SK-N-DZ (cell line): Measurements from ENCODE around the gene BAIAP2.

GRCh38 chr17:79844761-79845580 lies 5.7 kb upstream of the CBX4 start:
RAMPAGE:
- cytosol, long total RNA: no peak
- nucleus, long total RNA: no peak

GRCh38 chr17:79947426-79948046 lies 88.1 kb downstream of the TBC1D16 start:
RAMPAGE:
- cytosol, long total RNA: no peak
- nucleus, long total RNA: no peak

DNA sequence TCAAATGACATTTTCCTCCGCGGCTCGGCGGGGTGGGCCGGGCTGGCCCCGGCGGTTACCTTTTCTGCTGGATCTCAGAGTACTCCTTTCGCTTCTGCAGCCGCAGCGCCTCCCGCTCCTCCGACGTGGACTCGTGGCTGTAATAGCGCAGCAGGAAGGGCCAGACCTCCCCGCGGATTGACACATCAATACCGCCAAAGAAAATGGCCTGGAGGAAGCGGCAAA lies 86.1 kb downstream of the TBC1D16 start:
RAMPAGE:
- cytosol, long total RNA: no peak
- nucleus, long total RNA: no peak

DNA sequence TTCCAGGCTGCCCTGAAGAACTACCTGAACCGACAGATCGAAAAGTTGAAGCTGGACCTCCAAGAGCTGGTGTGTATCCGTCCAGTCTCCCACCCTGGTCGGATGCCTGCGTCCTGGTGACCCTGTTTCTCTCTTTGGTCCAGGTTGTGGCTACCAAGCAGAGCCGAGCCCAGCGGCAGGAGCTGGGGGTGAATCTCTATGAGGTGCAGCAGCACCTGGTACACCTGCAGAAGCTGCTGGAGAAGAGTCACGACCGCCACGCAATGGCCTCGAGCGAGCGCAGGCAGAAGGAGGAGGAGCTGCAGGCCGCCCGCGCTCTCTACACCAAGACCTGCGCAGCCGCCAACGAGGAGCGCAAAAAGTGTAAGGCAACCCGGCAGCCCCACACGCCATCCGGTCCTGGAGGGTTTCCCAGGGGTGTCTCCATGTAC lies 13.5 kb downstream of the CCDC40 start:
RAMPAGE:
- cytosol, long total RNA: no peak
- nucleus, long total RNA: no peak

GRCh38 chr17:80068669-80069097 lies 32.2 kb downstream of the CCDC40 start:
RAMPAGE:
- cytosol, long total RNA: no peak
- nucleus, long total RNA: no peak

GRCh38 chr17:80086023-80086653 lies 15.2 kb upstream of the GAA start:
RAMPAGE:
- cytosol, long total RNA: no peak
- nucleus, long total RNA: no peak

RAMPAGE:
- cytosol, long total RNA: no peak
- nucleus, long total RNA: no peak
Observed at GRCh38 chr17:80137907-80138625, 8.9 kb downstream of the EIF4A3 start.

DNA sequence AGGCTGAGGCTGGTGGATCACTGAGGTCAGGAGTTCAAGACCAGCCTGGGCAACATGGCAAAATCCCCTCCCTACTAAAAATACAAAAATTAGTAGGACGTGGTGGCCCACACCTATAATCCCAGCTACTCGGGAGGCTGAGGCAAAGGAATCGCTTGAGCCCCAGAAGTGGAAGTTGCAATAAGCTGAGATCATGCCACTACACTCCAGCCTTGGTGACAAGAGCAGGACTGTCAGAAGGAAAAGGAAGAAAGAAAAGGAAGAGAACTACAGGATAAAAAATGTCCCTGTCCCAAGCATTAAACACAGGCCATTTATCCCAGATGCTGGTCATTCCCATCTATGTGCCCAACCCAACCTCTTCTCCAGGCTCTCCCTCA lies 1.6 kb downstream of the EIF4A3 start:
RAMPAGE:
- cytosol, long total RNA: no peak
- nucleus, long total RNA: no peak

GRCh38 chr17:80270636-80271523 lies 10.2 kb downstream of the RNF213 start:
RAMPAGE:
- cytosol, long total RNA: no peak
- nucleus, long total RNA: no peak

DNA sequence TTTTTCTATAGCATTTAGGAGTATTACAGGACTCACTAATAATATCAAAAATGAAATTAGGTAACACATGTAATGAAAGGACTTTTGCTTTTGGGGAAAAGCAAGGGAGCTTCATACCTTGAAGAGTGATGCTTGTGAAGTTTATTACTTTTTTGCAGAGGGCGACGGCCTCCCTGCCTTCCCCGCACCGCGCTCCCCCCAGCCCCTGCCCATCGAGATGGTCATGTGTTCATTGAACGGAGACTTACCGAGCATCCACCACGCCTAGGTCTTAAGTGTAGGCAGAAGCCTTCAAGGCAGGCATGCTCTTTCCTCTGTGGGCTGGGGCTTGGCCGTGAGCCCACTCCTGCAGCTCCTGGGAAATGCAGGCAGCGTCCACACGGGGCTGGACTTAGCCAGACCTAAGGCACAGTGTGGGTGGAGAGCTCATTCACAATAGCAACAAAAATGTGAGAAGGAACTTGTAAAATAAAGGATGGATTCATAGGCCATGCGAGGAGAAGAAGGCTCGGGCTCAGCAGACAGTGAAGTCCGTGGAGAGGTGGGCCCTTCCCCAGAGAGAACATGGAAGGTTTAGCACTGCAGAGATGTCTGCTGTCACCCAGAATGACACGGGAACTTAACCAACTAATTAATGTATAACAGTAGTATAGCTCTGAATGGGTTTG lies 19.3 kb downstream of the RNF213 start:
RAMPAGE:
- cytosol, long total RNA: no peak
- nucleus, long total RNA: no peak

GRCh38 chr17:80661339-80661631 lies 116.6 kb downstream of the RPTOR start:
RAMPAGE:
- cytosol, long total RNA: no peak
- nucleus, long total RNA: no peak

DNA sequence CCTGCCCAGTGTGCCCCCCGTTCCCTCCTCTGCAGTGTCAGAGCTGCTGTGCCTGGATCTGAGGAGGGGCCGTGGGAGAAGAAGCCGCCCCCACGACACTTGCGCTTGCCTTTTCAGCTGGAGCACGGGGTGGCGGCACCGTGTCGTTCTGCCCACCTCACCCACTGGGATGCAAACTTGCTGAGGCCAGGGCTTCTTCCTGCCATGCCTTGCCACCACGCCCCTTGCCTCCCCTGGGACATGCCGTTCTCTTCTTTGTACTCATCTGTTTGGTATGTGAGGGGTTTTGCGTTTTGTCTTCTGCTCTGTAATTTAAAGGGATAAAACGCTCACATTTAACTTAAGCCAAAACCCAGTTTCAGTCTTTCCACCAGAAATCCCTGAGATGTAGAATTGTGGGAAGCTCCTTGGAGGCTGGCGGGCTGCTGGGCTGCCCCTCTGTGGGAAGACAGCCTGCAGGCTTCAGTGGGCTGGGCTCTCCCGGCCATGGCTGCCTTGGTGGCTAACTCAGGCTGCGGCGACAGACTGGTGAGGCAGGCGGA lies 180.2 kb downstream of the RPTOR start:
RAMPAGE:
- cytosol, long total RNA: no peak
- nucleus, long total RNA: no peak

DNA sequence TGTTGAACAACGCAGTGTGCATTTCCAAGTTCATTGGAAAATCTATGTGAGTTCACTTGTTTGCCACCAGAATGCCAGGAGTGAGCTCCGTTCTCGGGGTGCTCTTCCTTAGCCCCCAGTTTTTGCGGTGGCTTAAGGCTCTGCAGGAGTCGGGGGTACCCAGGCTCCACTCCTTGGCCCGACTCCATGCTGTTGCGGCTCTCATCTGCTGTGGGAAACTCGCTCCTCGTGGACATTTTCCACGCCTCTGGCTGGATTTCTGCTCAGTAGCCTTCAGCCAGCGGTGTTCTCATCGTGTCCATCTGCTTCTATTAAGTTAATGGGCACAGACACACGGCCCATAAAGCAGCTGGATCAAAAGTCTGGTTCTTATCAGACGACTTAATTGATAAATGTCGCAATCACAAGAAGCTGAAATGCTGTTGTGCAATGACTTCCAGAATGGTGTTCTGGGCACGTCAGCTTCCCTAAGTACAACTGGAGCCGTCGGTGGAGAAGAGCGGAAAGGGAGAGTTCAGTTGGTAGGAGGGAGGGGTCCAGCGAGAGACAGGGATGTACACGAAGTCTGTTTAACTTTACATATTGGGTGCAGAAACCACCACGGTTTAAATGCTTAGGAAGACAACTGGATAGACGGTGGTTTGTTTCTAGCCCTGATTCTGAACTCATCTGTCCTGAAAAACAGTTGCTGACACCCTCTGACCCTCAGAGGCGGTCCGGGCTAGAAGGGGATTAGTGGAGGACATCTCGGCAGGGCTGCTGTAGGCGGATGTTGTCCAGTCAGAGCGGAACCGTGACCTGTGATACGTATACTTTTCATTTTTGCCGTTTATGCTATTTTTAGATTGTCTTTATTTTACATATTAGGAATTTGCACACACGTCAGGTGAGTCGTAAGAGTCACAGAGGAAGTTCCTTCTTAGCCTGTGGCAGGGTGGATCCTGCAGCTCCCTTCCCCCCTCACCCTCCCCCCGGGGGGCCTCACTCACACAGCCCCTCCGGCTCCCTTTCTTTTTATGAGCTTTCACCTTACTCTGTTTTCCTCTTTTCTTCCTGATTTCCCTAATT lies 211.5 kb upstream of the CHMP6 start:
RAMPAGE:
- cytosol, long total RNA: no peak
- nucleus, long total RNA: no peak

DNA sequence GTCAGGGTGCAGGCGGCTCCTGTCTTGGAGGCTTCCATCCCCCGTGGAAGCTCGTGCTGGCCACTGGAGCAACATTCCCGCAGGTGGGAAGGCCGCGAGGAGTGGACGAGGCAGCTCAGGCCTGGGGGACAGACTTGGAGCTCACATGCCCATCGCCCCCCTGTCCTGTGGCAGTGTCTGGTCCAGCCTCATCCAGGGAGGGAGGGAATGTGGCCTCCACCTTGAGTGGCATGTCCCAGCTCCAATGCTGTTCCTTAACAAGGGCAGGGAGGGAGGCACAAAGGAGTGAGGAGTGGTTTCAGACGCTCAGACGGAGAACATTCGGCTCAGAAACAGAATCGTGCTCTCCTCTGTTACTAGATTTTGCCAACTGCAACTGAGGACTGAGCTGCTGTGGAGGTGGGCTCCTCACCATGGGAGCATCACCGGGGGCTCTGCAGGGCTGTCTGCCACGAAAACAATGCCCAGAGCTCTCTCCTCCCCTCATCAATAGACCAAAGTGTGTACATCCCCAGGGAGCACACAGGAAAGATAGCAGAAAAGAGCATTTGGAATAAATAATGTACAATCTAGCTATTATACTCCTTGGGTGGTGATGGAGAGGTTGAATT lies 159.3 kb upstream of the CHMP6 start:
RAMPAGE:
- cytosol, long total RNA: no peak
- nucleus, long total RNA: no peak

RAMPAGE:
- cytosol, long total RNA: no peak
- nucleus, long total RNA: no peak
Observed at GRCh38 chr17:80832878-80833662, 158.6 kb upstream of the CHMP6 start.

GRCh38 chr17:80836072-80836833 lies 155.4 kb upstream of the CHMP6 start:
RAMPAGE:
- cytosol, long total RNA: no peak
- nucleus, long total RNA: no peak

DNA sequence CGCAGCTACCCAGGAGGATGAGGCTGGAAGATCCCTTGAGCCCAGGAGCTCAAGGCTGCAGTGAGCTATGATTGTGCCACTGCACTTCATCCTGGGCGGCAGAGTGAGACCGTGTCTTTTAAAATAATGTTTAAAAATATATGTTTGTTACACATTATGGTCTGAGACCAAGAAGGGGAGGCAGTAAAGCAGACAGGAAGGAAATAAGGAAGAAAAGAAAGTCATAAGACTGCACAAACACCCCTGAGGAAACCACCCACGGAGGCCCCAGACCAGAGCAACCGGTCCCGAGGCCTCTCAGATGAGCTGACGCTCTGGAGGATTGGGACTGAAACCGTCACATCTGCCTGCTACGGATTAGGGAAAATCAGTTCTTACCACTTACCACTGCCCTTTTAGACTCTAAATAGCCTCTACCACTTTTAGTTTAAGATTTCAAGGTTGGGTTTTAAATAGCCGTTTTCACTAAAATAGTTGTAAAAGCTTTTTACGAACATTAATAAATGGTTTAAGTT lies 79.9 kb upstream of the CHMP6 start:
RAMPAGE:
- cytosol, long total RNA: no peak
- nucleus, long total RNA: no peak

GRCh38 chr17:80958863-80959185 lies 32.8 kb upstream of the CHMP6 start:
RAMPAGE:
- cytosol, long total RNA: no peak
- nucleus, long total RNA: no peak

DNA sequence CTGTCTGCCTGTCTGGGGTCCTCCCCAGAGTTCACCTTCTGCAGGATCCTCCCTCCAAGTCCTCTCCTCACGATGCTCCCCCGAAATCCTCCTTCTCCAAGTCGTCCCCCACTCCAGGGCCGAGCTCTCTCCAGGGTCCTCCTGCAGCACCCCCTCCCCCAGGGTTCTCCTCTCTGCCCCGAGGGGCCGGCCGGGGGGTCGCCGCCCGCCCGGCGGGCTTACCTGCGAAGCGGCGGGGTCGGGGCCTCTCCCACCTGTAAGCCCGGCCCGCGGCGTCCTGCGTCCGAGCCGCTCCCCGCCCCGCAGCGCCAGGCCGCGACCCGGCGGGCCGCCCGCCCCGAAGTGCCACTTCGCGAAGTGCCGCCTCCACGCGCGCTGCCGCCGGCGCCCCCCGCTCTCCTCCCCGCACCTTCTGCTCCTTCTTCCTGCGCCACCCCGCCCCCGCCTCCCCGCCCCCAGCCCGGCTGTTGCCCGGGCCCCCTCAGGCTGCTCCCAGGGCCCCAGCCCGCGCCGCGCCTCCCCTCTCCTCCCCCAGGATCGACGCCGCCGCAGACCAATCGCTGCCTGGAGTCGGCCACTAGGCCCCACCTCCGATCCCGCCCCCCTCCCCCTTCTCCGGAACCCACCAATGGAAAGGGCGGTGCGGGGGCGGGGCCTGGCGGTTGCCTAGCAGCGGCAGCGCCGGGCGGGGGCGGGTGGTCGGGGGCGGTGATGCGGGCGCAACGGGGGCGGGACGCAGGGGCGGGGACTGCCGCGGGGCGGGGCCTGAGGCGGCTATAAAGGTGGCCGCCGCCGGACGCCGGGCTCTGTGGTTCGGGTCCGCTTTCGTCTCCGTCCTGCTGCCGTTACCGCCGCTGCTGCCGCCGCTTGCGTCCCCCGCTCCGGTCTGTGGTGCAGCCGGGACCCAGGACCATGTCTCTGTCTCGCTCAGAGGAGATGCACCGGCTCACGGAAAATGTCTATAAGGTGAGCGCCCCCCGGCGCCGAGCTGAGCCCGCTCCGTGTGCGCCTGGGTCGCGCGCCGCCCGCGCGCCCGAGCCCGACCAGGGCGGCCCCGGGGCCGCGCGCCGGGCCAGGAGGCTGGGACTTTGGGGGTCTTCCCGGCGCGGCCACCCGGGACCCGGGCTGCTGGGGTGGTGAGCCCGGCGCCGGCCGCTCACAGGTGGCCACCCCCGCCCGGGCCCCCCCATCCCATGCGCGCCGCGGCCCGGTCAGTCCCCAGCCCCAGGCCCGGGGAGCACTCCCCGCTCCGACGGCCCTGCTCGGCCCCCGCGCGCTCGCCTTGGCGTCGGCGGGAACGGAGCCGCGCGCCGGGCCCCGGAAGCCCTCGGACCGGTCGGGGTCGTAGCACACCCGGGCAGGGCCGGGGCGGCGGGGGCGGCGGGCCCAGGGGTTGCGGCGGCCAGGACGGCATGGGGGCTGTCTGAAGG lies at the start of gene BAIAP2:
TSS of gene BAIAP2 (plus strand) at position 809 of the 1,430 bp plus-strand sequence.
RAMPAGE:
- cytosol, long total RNA: no peak
- nucleus, long total RNA: no peak

DNA sequence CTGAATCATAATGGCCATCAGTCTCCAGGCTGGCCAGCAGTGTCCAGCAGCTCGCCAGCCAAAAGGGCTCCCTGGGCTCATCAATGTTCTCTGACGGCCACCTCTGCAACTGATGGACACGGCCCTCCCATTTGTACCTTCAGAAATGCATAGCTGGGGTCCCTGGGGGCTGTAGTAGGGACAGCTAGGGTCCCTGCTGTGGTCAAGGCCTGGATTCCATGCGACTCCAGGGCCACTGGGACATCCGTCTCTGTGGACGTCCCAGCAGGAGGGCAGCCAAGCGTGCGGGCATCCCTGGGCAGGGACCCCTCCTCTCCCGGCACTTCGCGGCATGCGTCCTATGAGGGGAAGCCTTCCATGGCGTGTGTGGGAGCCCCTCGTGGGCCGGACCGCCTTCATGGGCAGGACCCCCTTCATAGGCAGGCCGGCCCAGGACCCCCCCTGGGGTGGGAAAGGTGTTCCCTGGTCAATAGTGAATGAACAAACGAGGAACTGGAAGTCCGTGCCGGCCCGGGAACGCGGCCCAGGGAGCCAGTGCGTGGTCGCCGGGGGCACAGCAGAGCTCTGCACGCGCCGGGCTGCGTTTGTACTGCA lies 13.7 kb downstream of the BAIAP2 start:
RAMPAGE:
- cytosol, long total RNA: no peak
- nucleus, long total RNA: no peak